GM19240 (cell line): ENCODE measurements around a stretch of chr10.

DNA sequence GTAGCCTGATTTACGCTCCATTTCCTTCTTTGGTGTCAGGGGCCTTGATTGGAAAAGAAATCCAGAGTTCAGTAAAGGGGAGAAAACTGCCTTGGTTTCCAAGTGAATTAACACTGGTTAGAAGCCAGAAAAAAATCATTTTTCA is 268 bp upstream of the TRDMT1 start:
- RRBS: no CpG with 5 or more reads among the region's 1 CpG

DNA sequence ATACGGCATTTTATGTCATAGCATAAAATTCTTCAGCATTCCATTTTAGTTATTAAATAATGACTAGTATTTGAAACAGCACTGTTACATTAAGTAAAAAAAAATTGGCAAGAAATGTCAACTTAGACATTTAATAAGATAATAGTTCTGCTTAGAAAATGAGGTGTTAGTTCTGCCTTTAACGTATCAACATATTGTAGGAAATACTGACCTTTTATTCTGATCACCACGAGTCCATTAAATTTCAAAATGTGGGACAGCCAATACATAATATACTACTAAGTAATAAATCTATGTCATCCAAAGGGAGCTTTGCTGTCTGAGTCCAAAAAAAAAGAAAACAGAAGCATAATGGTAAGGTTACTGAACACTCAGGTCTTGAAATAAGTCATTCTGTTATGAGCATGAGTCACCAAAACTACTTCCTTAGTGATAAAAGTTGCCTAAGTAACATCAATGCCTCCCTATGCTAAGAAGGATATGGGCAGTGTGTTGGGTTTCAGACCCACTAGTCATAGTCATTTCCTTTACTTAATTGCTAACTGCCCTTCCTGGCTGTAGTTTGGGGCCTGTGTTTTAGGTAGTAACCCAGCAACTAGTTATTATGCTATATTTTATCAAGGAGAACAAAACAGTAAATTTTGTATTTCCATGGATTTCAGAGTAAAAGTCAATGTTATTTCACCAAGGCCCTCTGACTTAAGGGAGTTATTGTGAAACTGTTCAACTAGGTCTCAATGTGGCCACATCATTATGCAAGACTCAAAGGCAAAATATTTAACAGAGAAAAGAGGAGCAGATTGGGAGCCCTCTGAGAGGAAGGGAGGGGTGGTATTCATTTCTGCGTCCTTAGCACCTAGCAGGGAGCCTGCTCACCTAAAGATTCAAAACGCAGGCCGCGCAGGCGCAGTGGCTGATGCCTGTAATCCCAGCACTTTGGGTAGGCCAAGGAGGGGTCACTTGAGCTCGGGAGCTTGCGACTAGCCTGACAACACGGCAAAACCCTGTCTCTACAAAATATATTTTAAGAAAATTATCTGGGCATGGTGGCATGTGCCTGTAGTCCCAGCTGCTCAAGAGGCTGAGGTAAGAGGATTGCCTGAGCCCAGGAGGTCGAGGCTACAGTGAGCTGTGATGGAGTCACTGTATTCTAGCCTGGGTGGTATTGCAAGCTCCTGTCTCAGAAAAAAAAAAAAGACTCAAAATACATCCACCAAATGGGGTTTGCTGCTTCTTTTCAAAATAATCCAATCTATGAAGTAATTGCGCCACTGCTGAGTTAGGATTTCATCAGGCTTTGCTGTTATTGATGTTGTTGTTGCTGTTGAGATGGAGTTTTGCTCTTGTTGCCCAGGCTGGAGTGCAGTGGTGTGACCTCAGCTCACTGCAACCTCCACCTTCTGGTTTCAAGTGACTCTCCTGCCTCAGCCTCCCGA is 11.6 kb upstream of the VIM start:
- RRBS: no CpG with 5 or more reads among the region's 14 CpGs

- RRBS: no CpG with 5 or more reads among the region's 5 CpGs
These were observed 8.2 kb downstream of the VIM start for GRCh38 chr10:17235986-17236953.

GRCh38 chr10:17409286-17409642 is 45.1 kb downstream of the ST8SIA6 start:
- RRBS: no CpG with 5 or more reads among the region's 1 CpG

DNA sequence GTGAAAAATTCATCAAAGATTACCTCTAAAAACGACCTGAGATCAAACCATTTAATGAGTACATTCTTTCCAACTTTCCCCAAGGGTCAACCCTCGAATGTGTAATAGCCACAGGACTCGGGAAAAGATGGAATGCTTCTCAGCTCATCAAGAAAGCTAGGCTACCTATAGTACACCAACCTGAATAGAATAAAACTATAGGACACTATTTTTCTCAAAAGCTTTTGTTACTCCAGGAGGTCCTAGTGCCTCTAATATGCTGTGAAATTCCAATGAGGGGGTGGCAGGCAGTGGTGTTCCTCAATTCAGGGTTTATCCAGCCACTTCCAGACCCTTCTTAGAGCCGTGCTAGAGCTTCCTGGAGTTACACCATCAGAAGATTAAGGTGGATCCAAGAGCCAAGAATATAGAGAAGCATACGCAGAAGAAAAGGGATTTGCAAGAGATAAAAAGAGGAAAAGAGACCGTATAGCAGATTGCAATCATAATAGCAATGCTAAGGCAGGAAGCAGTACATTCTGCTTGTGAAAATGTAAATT is 2.4 kb downstream of the ST8SIA6 start:
- RRBS: no CpG with 5 or more reads among the region's 6 CpGs

GRCh38 chr10:18177044-18177657 is 36.9 kb downstream of the CACNB2 start:
- RRBS: no CpG with 5 or more reads among the region's 5 CpGs

DNA sequence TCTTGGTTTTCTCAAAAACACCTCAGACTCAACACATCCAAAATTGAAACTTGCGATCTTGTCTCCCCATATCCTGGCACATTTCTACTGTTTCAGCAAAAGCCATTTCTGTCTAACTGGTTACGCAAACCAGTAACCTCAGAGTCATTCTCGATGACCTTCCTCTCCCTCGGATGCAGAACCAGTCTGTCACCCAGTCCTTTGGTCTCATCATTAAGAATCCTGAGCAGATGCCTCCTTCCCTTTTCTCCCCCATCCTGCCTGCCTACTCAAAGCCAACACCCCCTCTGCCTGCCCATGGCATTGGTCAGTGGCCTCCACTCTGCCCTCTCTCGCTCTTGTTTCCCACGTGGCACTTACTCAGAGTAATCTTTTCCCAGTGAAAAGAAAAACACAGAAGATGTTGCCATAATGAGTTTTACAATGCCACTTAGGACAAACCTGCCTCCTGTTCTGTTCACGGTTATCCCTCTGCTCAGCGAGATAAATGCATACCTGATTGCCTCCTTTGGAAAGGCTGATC is 100.4 kb downstream of the CACNB2 start:
- RRBS: no CpG with 5 or more reads among the region's 8 CpGs

- RRBS: no CpG with 5 or more reads among the region's 9 CpGs
These were observed 191.8 kb downstream of the CACNB2 start for GRCh38 chr10:18331871-18332563.

- RRBS: no CpG with 5 or more reads among the region's 2 CpGs
These were observed 78.2 kb downstream of the ARL5B start for GRCh38 chr10:18737433-18737747.

DNA sequence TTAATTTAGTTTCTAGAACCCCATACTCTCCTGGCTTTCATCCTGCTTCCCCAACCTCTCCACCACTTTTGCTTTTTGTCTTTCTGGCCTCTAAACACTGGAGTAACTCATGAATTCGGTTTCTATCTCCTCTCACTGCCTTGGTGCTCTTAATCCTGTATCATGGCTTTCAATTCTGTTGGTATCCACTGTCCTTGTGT is 18.6 kb upstream of the MALRD1 start:
- RRBS: no CpG with 5 or more reads among the region's 1 CpG

- RRBS: no CpG with 5 or more reads among the region's 2 CpGs
These were observed 48.1 kb upstream of the PLXDC2 start for GRCh38 chr10:19768124-19768562.

DNA sequence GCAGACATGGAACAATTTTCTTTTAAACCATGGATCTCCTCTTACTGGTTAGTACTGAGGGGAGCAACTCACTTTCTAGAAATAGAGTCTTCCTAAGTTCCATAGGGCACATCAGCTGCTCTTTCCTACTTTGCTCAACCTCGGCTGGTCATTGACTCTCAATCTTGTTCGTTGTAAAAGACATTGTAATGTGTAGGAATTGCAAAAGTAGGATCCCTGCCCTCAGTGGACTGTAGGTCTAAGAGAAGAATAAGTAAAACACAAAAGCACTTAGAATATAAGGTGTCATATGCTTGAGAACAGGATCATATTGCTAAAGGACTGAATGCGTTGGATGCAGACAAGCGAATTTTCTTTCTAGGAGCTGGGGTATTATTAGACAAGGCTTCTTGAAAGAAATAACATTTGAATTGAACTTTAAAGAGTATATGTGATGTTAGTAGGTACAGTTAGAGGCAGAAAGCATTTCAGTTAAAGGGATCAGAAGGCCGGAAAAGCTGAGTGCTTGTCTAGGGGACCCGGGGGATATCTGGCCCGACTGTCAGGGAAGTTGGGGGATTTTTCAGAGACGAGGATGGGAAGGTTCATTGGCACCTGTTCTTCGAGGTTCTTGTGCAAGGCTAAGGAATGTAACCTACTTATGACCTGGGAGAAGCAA is 58.2 kb downstream of the PLXDC2 start:
- RRBS: no CpG with 5 or more reads among the region's 9 CpGs

DNA sequence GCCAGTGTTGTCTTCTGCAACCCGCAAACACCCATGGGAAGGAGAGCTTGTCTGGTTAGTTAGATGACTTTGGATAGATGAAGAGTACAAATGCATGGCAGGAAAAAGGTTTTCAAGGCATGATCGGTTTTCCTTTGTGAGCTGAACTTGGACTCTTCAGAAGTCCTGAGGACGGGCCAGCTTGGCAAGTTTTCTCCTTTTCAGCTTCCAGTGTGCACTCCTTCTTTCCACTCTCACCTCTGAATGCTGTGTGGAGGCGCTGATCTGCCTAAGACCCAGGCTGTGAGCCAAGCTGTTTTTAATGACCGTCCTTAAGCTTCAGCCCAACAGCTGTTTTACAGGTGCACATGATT is 114.8 kb downstream of the PLXDC2 start:
- RRBS: no CpG with 5 or more reads among the region's 5 CpGs

DNA sequence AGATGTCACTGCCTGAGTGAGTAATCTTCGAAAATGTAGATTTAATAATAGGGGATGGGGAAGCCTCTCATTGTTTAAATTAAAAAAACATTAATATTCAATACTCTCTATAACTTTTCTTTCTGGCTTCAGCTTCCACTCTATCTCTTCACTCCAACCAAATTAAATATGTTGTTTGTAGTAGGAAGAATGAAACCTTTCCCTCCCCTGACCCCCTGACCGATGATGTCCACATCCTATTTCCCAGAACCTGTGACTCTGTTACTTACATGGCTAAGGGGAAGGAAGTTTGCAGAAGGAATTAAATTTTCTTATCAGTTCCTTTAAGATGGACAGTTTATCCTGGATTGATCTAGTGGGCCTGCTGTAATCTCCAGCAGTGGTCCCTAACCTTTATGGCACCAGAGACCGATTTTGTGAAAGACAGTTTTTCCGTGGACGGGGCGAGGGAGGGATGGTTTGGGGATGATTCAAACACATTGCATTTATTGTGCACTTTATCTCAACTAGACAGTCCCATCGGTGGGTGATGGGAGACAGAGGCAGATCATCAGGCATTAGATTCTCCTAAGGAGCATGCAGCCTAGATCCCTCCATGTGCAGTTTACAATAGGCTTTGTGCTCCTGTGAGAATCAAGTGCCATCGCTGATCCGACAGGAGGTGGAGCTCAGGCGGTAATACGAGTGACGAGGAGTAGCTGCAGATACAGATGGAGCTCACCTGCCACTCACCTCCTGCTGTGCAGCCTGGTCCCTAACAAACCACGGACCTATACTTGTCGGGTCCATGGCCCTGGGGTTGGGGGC is 130.2 kb downstream of the PLXDC2 start:
- RRBS: no CpG with 5 or more reads among the region's 14 CpGs

DNA sequence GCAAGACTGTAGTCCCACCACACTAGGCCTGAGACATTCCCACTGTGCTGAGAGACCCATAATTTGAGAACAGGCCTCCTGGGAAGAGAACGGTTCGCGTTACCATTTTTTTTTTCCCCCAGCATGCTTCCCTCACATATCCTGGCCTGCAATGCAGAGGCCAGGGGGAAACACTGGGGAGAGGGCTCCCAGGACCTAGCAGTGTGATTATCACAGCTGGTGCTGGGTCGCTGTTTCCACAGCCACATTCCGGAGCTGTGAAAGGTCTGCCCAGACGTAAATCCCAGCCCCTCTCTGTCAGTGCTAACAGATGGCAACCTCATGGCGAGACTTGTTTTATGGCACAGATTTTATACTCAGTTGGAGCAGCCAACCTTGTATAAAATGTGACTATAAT is 150.5 kb downstream of the PLXDC2 start:
- RRBS: no CpG with 5 or more reads among the region's 7 CpGs

DNA sequence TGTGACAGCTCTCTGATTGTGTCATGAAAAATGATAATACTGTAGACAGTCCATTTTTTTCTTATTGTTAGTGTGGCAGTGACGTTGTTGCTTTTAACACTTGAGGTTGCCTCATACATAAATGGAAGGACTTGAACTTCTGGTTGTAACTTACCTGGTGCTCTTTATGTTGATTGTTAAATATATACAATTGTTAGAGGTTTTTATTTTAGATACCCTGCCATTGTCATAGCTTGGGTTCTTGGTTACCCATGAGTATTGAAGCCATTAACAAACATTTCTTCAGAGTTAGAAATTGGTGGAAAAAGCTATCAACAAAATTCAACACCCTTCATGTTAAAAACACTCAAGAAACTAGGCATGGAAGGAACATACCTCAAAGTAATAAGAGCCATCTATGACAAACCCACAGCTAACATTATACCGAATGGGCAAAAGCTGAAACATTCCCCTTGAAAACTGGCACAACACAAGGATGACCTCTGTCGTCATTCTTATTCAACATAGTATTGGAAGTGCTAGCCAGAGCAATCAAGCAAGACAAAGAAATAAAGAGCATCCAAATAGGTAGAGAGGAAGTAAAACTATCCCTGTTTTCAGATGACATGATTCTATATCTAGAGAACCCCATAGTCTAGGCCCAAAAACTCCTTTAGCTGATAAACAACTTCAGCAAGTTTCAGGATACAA is 232.7 kb downstream of the PLXDC2 start:
- RRBS: no CpG with 5 or more reads among the region's 3 CpGs

DNA sequence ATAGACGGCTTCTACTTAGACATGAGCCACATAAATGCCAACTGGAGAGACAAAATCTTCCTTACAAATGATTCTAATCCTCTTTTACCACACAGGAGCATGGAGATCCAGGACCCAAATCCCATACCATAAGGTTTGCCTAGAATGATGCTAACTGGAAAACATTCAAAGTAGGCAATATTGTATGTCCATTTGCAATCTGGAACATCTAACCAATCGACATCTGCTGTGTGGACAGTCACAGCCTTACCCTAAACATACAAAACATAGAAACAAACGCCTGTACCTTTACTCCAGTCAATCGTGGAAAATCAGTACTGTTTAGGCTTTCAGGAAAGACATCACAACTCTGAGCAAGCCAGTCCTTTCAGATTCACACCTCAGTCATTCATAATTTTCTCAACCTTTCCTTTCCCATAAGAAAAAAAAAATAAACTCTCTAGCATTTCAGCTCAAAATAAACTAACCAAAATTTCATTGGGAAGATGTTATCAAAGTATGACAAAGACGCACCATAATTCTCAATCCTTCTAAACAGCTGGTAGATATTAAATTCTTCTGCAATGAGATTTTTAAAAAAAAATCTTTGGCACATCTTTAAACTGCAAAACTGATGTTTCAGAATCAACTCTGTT is 33.7 kb upstream of the NEBL start:
- RRBS: no CpG with 5 or more reads among the region's 5 CpGs

- RRBS: no CpG with 5 or more reads among the region's 4 CpGs
These were observed 210.1 kb downstream of the SKIDA1 start for GRCh38 chr10:21315286-21315911.

GRCh38 chr10:21315912-21316404 is 209.5 kb downstream of the SKIDA1 start:
- RRBS: 93% methylated on average over 1 of the region's 4 CpGs

DNA sequence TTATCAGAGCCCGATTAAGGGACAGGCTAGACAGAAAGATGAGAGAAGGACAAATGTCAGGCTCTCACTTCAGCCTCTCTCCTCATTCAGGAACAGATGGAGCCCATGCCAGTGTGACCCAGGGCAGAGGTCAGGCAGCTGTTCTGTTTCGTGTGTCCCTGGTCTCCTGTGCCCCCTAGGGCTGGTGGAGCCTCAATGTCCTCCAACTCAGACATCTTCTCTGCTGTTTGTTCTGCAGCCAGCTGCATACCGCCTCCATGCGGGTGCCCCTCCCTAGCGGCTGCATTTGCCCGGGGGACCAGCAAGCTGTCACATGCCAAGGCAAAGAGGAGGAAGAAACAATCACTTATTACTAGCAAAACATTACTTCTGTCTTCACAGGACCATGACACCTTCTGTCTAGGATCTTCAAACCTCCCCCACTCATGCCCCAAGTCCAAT is 189.1 kb downstream of the SKIDA1 start:
- RRBS: no CpG with 5 or more reads among the region's 6 CpGs